Omental fat pad (tissue), 4 donors: ENCODE measurements around a stretch of chr14.

DNA sequence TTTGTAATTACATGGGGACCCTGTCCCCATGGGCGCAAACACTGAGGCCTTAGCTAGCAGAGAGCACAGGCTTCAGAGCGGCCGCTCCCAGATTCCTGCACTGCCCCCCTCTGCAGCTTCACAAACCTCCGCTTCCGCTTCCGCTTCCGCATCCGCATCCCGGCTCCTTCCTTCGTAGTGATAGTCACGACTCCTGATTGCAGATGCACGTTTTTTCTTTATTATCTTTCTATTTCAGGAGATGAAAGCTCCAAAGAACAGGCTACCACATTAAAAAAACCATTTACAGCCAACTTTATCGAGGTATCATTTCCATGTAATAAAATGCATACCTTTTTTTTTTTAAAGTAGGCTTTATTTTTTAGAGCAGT lies 129.7 kb downstream of the KIF26A start:
- PRO-cap: no peak
- RAMPAGE, long total RNA, 4 experiments: no peak in any of the 4 experiments

GRCh38 chr14:104282589-104283436 lies 144.4 kb downstream of the KIF26A start:
- PRO-cap: no peak
- RAMPAGE, long total RNA, 4 experiments: no peak in any of the 4 experiments

DNA sequence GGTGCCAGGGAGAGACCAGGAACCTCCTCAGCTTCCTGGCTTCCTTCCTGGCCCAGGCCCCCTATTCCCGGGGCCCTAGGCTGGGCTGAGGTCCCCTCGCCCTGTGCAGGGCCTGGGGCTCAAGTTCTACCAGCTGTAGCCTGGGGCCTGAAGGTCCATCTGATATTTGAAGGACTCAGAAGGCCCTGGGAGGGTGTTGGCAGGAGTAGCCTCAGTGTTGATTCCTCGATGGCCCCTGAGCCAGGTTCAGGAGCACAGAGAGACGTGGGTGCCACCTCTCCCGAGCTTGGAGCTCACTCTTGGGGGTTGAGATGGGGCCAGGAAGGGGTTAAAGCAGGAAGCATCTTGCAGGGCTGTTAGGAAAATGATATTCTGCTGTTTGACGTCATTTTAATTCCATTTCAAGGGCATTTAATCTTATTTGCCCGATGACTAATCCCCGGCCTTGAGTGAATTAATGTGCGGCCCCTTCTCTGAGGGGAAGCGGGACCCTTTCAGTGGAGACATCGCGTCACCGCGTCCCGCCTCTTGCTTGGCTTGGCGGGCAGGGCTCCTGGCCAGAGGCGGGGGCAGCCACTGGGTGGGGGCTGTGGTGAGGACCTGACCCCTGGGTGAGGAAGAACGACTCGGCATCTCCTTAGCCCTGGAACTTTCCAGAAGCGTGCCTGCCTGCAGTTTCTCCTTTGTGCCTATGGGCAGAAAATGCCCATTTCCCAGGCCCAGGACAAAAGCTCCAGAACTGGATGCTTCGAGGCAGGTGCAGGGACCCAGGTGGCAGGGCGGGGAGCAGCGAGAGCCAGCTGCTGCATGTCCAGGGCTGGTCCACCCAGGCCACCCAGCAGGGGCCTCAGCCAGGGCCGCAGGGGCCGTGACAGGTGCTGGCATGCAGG lies 158.2 kb downstream of the KIF26A start:
- PRO-cap: no peak
- RAMPAGE, long total RNA, 4 experiments: no peak in any of the 4 experiments

- PRO-cap: no peak
- RAMPAGE, long total RNA, 4 experiments: no peak in any of the 4 experiments
Measured at GRCh38 chr14:104316114-104316981, 178.0 kb downstream of the KIF26A start.

GRCh38 chr14:104341836-104342420 lies 203.5 kb downstream of the KIF26A start:
- PRO-cap: no peak
- RAMPAGE, long total RNA, 4 experiments: no peak in any of the 4 experiments

DNA sequence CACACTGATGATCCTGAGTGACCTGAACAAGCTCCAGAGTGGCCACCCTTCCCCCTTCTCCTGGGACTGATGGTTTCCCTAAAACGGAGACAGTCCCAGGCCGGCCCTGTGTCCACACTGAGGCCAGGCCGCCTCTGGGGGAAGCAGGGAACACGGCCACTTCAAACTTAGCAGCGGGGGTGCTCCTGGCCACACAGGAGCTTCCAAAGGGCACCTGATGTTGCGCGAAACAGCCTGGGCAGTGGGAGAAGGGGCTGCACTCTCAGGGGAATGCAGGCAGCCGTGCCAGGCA lies 606 bp downstream of the C14orf180 start:
- PRO-cap: no peak
- RAMPAGE, long total RNA, 4 experiments: no peak in any of the 4 experiments

DNA sequence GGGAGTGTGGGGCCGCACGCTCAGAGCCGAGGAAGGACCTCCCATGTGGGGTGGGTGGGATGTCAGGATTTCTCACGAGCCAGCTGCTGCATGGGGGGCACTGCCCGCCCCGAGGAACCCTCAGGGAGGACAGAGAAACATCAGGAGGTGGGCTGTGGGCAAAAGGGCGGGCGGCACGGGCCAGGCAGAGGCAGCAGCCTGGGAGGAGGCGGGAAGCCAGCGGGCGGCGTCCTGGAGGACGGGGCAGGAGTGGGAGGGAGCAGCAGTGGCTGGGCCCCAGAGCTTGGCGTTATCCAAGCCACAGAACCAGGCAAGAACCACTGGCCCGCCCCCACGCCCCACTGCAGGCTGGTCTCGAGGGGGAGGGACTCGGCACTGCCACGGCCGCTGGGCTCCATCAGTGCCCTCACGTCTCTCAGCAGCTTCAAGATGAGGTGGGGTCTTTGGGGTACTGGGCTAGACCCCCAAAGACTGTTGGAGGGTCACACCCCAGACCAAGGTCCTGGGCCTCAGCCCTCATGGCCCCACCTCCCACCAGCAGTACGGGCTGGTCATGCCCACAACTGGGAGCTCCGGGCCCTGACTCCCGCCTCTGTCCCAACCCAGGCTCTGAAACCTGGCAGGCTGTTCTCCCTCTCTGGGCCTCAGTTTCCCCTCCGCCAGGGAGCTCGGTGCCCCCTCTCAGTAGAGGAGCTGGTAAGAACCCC lies 2.6 kb downstream of the C14orf180 start:
- PRO-cap: no peak
- RAMPAGE, long total RNA, 4 experiments: no peak in any of the 4 experiments

DNA sequence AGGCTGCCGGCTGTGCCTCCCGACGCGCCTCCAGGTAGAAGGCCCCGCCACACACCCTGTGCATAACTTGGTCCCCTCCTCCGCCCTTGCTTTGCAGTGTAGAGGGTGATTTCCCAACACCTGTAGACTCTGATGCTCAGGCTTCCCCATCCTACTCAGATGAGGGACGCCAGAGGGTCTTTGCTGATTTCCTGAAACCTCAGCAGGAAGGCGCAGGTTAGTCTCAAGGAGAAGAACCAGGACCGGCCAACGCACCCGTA lies 28.3 kb upstream of the TMEM179 start:
- PRO-cap: no peak
- RAMPAGE, long total RNA, 4 experiments: no peak in any of the 4 experiments

DNA sequence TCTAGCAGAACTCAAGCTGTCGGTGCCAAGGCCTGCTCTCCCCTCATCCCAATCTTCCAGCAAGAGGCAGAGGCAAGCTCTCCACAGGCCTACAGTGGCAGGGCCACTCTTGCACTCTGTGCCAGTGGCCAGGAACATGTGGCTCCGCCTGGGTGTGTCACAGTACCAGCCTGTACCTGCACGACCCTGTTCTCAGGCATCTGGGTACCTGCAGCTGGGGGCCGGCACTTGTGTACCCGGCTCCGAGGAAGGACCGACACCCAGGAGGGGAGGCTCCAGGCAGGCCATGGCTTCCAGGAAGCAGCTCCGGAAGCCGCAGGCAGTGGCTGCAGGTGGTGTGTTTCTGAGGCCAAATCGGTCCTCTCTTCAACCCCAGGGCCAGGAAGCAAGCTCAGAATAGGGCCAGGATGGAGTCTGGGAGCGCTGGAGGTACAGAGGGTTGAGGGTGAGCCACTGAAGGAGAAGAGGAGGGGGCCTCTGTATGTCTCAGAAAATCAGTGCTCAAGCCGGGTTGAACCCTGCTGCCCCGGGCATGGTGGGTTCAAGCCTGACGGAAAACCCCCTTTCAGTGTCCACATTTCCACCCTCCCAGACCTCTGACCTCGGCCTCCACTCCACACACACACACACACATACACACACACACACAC lies 2.4 kb upstream of the INF2 start:
- PRO-cap: no peak
- RAMPAGE, long total RNA, 4 experiments: no peak in any of the 4 experiments

- PRO-cap: no peak
- RAMPAGE, long total RNA, 4 experiments: no peak in any of the 4 experiments
Measured at GRCh38 chr14:104698920-104699905, 9.8 kb downstream of the INF2 start.

- PRO-cap: no peak
- RAMPAGE, long total RNA, 4 experiments: no peak in any of the 4 experiments
Measured at GRCh38 chr14:104700072-104701239, 11.0 kb downstream of the INF2 start.

DNA sequence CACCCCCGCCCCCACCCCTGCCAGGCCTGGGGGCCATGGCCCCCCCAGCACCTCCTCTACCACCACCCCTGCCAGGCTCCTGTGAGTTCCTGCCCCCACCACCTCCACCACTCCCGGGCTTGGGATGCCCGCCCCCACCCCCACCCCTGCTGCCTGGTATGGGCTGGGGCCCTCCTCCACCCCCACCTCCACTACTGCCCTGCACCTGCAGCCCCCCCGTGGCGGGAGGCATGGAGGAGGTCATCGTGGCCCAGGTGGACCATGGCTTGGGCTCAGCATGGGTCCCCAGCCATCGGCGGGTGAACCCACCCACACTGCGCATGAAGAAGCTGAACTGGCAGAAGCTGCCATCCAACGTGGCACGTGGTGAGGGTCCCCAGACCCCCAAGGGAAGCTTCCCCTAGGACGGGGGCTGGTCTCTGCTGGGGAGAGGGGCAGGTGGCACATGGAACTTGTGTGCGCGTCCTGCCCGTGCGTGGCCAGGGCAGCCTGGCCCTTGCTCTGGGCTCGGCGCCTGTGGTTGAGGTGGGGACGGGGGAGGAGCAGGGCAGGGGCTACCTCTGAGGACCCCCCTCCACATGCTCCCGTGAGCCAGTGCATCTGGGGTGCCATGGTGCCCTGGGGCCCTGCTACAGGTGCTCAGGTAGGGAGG lies 16.3 kb upstream of the ADSS1 start:
- PRO-cap: no peak
- RAMPAGE, long total RNA, 4 experiments: no peak in any of the 4 experiments

GRCh38 chr14:104774403-104775101 lies 21.0 kb downstream of the AKT1 start:
- PRO-cap: no peak
- RAMPAGE, long total RNA, 4 experiments: no peak in any of the 4 experiments

DNA sequence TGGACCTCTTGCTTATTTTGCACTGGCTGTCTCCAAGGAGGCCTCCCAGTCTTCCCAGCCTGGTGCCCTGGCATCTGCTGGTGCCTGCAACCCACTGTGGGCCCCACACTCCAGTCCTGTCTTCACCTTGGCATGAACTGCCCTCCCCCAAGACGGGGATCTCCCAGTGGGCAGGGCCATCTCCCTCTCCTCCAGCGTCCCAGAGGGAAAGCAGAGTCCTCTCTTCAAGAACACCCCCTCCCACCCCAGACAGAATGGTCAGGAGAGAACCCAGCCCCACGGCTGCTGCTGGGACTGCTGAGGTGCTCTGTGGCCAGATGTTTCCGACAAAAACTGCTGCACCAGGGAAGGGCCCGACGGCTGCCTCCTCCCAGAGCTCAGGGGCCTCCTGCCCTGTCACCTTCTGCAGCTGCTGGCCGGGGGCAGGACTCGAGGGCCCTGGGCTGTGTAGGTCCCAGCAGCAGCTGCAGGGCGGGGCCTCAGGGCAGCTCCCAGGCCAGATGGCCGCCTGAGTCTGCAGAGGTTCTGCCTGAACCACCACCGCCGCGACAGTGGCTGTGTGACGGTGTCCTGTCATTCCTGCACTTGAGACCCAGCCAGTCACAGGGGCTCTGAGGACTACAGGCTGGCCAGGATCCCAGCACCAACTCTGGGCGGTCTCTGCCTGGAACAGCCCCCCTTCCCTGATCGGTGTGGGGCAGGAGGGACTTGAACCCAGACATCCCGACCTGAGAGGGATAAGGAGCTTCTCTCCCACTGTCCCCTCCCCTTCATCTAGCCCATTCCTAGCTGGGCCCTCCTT lies 2.0 kb upstream of the AKT1 start:
- PRO-cap: no peak
- RAMPAGE, long total RNA, 4 experiments: no peak in any of the 4 experiments

GRCh38 chr14:104799097-104799534 lies 1.8 kb upstream of the ZBTB42 start:
- PRO-cap: no peak
- RAMPAGE, long total RNA, 4 experiments: no peak in any of the 4 experiments

DNA sequence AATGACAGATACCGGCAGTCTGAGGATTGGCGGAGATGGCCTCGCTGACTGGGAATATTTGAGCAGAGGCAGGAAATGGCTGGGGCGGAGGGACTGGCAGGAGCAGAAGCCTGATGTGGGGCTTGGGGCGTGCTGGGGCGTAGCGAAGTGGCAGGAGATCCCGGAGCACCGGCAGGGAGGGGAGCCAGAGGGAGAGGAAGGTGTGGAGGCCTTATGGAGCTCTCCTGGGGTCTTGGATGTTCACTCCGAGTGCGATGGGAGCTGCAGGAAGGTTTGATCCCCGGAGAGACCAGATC lies 24.8 kb downstream of the ZBTB42 start:
- PRO-cap: no peak
- RAMPAGE, long total RNA, 4 experiments: no peak in any of the 4 experiments

DNA sequence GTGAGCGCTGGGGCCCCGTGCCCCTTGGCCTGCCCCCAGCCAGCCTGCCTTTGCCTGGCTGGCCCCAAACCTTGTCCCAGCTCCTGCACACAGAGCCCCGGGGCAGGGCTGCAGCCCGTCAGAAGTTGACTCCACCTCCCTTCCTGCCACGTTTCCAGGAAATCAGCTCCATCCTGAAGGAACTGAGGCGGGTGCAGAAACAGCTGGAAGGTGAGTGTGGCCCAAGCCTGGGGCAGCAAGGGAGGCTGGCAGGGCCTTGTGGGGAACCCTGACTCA lies 29.2 kb downstream of the CEP170B start:
- PRO-cap: no peak
- RAMPAGE, long total RNA, 4 experiments: no peak in any of the 4 experiments

GRCh38 chr14:104895632-104896355 lies 28.9 kb upstream of the PLD4 start:
- PRO-cap: no peak
- RAMPAGE, long total RNA, 4 experiments: no peak in any of the 4 experiments

DNA sequence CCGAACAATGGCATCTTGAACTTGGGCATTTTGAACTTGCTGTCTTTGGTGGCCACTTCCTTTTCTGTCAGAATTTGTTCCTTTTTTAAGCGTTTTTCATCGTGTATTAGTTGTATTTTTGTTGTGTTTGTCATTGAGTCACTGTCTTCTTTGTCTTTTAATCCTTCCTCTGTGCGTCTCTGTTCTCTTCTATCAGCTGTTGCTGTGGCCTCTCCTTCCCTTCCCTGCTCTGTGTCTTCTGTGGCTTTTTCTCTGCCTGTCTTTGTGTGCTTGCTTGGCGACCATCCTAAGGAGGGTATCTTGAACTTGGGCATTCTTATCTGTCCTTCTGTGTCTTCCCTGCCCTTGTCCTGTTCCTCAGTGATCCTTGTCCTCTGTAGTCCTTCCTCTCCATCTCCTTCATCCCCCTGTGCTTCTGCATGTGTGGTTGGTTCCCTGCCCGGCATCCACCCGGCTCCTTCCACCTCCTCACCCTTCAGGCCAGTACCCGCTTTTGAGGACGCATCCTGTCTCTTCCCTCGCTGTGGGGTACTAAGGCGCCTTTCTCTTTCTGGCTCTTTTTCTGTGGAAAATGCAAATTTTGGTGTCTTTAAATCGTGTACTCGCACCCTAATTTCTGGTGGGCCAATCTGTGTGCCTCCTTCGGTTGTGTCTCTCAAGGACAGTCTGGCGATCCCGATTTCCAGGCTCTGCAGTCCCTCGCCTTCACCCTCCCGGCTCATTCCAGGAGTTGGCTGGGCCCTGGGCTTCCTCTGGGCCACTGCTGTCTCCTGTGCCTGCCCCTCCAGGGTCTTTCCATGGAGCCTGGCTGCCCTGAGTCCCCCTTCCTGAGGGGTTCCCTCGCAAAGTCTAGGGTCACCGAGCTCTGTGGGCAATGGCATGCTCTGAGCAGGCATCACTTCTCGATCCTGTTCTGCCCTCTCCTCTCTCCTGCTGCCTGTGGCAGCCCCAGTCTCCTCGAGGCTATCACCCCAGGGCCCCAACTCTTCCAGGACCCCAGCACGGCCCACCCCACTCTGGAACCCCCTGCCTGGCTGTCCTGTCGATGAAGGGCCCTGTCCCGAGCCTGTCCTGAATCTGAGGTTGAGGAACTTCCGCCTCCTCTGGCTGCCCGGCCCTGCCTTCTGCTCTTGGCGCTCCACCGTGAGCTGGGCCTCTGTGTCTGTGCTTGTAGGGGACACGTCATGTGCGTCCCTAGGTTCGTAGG lies 24.4 kb downstream of the AHNAK2 start:
- PRO-cap: no peak
- RAMPAGE, long total RNA, 4 experiments: start-site peak on the minus strand in 1 of 4 experiments, centred at position 1,060 of the sequence, 14 reads per replicate

DNA sequence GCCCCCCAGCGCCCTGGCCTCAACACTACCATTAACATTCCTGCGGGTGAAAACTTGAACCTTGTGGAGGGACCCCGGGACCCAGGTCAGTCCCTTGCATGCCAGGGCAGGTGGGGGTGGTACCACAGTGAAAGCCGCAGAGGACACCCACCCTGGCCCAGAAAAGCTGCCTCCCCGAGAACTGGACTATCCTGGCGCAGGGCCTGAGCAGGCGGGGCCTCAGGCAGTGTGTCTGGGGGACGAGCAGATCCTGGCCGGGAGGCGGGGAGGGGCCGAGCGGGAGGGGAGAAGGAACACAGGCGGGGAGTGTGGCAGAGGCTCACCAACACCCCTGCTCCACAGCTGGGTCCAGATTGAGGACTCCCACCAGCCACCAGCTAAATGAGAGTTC lies 10.0 kb downstream of the AHNAK2 start:
- PRO-cap: no peak
- RAMPAGE, long total RNA, 4 experiments: no peak in any of the 4 experiments